Colon Carcinoma Metastatic in the Brain (tissue), 2 donors: ENCODE measurements around a stretch of chr10.

GRCh38 chr10:387089-387543 is 251.9 kb downstream of the ZMYND11 start:
- PRO-cap, 2 experiments: no peak in any of the 2 experiments

DNA sequence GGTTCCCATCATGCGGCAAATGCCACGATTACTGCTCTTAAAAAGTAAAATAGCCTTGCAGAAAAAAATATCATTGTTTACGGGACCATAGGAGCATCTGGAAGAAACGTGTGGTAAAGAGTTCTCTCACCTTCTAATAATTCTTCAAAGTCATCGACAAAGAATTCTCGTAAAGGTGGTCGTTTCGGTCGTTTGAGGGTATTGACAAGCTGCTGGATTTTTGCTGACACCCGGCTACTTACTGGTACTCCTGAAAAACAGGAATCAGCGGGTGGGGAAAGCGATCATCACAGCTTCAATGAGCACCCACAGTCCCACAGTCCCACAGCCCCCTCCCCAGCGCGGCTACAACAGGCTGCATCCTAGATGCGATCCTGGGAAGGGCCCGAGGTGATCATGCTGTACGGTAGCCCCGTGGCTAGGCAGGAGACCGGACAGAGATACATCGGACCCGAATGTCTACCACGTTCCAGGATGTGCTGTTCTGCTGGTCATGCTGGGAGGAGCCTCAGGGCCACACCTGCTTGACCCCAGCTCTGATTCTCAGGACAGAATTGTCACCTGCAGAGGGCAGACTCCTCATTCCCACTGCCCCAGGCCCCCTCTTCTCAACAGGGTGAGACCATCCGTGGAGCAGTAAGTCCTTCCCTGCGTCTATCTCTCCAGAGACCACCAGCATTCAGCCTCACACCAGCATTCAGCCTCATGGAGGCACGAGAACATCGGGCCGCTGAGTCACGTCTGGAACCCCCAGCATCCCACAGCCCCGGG is 273.6 kb downstream of the DIP2C start:
- PRO-cap, 2 experiments: no peak in any of the 2 experiments

- PRO-cap, 2 experiments: no peak in any of the 2 experiments
Observed at GRCh38 chr10:458354-458901, 231.0 kb downstream of the DIP2C start.

DNA sequence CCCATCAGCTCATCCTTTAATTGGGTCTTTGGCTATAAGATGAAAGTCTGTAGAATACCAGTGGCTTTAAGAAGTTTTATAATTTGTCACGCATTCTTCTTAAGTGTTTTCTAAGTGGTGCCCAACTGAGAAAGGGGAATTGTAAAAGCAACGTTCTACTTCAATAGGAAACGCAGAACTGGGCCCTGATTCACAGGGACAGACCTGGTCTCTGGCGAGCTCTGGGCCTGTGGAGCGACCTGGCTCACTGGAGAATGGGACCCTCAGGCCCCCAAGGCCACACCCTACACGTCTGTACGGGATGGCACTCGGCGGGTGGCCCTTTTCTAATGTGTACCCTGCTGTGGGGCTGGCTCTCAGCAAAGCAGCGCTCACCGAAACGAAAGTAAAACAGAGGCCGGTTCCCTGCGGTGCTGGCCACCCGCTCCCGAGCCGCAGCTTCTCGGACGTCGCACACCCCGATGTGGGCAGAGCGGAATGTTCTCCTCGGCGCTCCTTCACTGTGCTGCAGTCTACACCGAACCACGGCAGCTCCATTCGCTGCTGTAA is 205.0 kb downstream of the DIP2C start:
- PRO-cap, 2 experiments: no peak in any of the 2 experiments

- PRO-cap, 2 experiments: no peak in any of the 2 experiments
Observed at GRCh38 chr10:628255-628864, 61.1 kb downstream of the DIP2C start.

DNA sequence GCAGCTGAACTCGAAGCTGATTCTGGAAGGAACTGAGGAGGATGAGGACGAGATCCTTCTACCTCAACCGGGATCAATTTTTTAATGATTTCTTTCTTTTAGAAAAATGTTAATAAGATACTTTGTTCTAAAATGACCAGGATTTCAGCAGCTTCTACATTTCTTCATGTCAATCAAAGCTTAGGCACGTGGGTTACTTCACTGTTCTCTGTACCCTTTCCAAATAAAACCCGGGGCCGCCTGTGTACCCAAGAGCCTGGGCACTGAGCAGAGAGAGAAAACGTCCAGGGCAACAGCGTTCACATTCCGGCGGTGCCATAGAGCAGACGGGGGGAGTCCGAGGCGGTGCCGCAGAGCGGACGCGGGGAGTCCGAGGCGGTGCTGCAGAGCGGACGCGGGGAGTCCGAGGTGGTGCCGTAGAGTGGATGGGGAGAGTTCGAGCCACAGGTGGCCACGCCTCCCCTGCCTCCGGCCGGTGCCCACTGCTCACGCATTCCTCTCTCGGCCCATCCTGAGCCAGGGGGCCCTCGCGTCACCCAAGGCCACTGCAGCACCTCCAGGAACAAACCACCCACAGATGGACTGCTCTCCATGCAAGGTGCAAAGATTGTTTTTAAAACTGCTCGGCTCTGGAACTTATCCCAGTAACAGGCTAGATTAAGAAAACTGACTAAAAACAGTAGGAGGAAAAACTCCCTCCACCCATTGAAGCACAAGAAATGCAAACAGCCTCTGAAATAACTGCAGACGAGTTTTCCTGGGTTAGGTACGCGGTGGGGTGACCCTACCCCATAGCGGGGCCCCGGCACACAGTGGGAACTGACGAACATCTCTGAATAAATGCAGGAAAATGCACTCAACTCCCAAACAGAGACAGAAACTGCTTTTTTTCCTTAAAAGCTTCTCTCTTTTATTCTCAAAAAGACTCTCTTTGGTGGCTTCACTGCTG is 56.1 kb downstream of the DIP2C start:
- PRO-cap, 2 experiments: no peak in any of the 2 experiments

- PRO-cap, 2 experiments: no peak in any of the 2 experiments
Observed at GRCh38 chr10:828424-829144, 102.9 kb downstream of the LARP4B start.

- PRO-cap, 2 experiments: no peak in any of the 2 experiments
Observed at GRCh38 chr10:863651-864396, 67.7 kb downstream of the LARP4B start.

- PRO-cap, 2 experiments: no peak in any of the 2 experiments
Observed at GRCh38 chr10:872918-873584, 58.5 kb downstream of the LARP4B start.

DNA sequence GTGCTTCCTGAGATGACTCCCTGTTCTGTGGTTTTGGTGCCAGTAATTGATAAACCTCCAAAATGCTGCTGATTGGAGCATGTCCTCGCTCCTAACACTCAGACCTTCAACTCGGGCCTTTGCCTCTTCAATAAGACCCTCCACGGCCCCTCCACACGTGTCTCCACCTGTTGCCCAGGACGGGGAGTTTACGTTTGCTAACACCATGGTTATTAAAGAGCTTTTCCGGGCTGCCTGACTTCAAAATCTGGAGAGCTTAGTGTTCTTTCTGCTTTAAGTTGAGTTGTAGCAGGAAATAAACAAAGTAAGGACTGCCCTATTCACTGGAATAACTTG is 23.9 kb upstream of the LARP4B start:
- PRO-cap, 2 experiments: no peak in any of the 2 experiments

DNA sequence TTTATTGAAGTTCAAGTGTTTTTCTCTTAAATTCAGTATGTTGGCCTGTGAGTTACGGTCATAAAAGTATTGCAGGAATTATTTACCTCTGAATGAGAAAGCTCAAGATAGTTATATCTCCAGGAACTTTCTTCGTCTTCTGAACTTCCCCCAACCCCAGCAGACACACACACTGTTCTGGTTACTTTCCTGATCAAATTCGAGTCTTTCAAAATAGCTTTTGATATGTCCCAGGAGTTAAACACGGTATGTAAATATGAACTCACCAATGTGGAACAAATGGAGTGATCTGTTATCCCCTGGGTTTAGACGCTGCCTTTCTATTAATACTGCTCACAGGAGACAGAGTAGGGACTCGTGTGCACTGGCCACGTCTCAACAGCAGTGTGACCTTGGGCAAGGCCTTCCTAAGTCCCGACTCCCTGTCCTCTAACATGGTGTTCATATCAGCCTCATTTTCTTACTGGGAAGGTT is 1.7 kb downstream of the WDR37 start:
- PRO-cap, 2 experiments: no peak in any of the 2 experiments

GRCh38 chr10:1063989-1064475 is 7.8 kb downstream of the WDR37 start:
- PRO-cap, 2 experiments: no peak in any of the 2 experiments

GRCh38 chr10:1103248-1104064 is 47.3 kb downstream of the WDR37 start:
- PRO-cap, 2 experiments: no peak in any of the 2 experiments

GRCh38 chr10:3090816-3091264 is 23.5 kb downstream of the PFKP start:
- PRO-cap, 2 experiments: peak in 1 of 2 experiments; most common minus-strand start chr10:3091060 (in 1)

GRCh38 chr10:3122077-3123068 is 50.2 kb downstream of the PITRM1 start:
- PRO-cap, 2 experiments: no peak in any of the 2 experiments

DNA sequence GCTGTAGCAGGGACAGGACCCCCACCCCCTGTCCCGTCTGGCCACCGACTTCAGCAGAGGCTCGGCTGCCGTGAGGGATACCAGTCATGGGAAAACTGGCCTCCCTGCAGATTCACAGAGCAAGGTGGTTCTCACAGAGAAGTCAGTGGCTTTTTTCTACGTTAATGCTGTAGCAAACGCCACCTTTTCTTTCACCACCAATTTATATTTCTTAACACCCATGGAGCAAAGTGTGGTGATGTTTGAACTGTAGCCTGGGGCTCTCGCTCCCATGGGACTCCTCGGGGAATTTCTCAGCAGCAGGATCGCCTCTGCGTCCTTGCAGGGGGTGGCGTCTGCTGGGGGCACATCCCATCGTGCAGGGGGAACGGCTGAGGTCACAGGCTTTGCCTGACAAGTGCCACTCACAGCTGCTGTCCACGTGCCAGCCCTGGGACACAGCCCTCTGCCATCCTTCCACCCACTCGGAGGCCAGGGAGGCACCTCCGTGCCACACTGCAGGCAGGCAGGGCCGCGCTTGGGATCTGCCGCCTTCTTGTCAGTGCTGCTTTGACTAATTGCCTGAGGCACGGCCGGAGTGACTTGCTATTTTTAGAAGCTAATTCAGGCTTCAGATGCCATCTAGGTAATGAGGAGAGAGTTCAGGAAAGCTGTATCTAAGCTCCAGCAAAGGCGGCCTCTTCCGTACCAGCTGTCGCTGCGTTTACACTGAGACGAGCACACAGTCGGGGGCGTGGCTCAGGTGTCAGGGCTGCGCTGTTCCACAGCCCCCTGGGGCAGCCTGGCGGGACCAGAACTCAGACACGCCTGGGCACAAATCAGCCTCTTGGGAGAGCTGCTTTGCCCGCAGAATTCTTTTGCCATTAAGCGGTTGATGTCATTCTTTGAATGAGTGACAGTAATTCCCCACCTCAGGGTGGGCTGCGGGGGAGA is 45.8 kb downstream of the PITRM1 start:
- PRO-cap, 2 experiments: no peak in any of the 2 experiments

DNA sequence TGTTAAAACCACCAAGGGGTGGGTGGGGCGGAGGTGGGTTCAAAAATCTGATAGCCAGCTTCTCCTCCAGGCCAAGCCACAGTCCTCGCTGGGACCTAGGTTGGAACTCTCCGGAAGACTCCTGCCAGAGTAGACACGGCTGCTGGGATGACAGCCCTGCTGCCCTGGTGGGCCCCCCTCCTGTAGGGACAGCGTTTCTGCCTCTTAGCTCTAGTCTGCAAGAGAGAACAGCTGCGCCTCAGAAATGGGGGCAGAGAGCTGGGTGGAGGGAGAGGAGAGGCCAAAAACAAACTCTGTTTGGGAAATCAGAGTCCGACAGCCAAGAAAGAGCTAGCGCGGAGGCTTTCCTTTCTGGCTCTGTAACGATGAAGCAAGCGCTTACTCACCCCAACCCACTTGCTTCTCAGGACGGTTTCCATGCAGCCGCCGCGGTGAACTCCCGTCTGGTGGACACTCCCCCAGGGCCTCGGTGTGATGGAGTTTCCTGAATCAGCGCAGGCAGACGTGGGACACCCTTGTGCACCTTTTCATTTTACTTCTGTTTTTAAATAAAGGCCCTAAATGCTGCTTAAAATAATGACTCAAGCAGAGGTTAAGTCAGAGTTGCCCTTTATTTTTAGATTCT is 35.3 kb downstream of the PITRM1 start:
- PRO-cap, 2 experiments: no peak in any of the 2 experiments

DNA sequence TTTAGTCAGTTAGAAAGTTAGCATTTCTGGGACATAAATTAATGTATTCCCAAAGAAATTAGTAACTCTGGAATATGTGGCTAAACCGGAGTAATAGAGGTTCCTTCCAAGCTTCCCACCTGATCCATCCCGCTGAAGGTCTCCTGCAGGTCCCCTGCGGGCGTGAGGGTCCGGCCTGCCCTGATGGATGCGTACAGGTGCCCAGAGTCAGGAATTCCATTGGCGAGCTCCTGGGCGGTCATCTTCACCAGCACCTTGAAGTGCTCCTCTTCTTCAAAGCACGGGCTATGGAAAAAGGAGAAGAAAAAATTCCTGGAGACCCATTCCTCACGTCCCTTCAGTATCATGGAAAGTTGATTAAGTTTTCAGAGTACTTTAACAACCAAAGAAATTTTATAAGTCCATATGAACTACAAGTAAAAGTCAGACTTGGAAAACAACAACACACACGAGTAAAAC is 25.1 kb downstream of the PITRM1 start:
- PRO-cap, 2 experiments: no peak in any of the 2 experiments

DNA sequence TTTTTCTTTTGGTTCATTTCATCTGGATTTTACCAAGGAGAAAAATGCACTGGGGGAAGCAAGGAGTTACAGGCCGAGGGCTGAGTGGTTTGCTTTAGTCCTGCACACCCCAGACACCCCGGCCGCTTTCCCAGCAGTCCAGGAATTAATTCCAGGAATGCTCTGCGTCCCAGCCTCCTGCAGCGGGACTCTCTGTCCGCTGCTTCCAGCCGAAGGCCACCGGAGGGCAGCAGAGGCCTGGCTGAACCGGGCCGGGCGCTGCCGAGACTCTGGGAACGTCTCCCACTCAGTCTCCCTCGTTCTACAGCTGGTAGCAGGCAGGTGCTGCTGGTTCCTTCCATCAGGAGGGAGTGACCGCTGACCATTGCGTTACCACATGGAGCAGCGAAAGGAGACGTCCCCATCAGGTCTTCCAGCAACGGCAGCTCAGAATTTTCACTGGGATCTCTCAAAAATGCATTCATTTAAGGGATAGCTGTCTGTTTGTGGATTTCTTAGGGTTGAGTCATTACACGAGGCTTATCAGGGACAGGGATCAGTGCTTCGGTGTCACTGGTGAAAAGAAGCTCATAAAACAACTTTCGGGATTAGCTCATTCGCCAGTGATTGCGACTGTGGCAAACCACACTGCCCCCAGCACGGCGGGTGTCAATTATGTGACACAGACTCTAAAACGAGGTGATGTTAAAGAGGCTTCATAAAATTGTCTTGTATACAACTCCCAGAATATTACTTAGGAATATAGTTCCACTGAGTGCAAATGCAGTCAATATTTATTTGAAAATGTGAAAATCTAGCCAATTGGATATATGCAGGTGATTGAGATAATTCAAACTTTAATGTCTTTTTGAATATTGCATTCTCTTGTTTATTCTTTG is 25.0 kb upstream of the PITRM1 start:
- PRO-cap, 2 experiments: no peak in any of the 2 experiments

- PRO-cap, 2 experiments: no peak in any of the 2 experiments
Observed at GRCh38 chr10:3468929-3469890, 296.6 kb upstream of the PITRM1 start.